ENCODE measurements around a stretch of chr14.

DNA sequence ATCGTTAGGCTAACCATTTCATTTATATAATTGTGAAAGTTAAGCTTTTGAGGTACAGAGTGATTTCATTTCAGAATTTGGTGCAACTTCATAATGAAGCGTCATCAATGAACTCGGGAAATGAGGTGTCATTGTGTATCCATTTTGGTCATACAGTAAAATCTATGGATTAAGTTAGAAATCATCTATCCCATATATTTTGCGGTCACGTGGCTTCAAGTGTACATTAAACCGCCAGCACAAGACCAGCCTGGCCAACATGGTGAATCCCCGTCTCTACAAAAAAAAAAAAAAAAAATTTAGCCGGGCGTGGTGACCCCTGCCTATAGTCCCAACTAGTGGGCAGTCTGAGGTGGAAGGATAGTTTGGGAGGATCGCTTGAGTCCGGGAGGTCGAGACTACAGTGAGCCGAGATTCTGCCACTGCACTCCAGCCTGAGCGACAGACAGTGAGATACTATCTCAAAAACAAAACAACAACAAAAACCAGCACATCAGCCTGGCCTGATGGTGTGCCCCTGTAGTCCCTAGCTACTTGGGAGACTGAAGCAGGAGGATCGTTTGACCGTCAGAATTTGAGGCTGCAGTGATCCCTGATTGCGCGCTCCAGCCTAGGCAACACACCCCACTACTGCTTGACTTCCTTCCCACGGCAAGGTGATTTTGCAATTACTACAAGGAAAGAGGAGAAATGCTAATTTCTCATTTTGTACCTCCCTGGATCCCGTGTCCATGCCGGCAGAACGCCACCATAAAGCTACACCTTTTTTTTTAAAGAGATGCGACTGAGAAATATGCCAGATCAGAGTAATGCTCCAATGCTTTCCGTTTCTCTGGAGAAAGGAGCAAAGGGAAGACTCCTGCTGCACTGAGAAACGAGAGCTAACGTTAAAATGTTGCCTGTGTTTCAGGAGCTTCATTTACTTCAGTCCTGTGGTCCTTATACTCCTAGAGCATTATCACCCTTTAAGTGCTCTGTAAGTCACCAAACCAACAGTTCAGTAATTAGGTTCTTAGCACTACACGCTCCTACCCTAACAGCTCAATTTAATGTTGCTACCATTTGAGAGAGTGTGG, 756 bp upstream of the SCFD1 start:
- CAGE, long polyA plus RNA, result no peak
- RRBS, result 27% methylated on average over 4 of the region's 27 CpGs

DNA sequence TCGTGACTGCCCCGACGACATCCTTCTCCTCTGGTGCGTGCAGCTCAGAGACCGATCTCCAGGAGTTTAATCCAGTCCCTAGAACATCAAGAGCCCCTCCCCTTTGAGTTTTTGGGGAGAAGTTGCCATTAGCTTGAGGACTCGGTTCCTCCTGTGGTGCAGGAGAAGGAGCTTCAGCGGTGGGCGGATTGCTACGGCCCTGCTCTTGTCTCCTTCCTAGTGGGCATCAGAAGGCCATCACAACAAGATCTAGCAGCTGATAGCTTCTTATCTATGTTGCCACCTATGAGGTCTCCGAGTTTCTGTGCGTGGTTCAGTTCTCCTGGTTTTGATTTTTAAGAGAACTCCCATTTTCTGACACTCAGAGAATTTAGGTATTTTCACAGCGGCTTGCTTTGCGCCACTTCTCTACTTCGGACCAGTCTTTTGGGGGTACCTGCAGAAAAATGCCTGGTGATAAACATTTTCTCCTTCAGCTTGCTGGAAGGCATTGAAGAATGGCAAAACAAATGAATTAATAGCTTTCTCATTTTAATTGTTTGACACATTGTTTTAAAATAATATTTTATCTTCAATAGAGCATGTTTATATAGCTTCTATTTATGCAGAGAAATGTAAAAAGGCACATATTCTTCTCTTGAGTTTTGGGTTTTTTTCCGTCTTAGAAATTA, 446 bp downstream of the SCFD1 start:
- CAGE, long polyA plus RNA, result no peak
- RRBS, result no CpG with 5 or more reads among the region's 15 CpGs

GRCh38 chr14:30654905-30655706, 33.0 kb downstream of the SCFD1 start:
- CAGE, long polyA plus RNA, result no peak
- RRBS, result no CpG with 5 or more reads among the region's 1 CpG

DNA sequence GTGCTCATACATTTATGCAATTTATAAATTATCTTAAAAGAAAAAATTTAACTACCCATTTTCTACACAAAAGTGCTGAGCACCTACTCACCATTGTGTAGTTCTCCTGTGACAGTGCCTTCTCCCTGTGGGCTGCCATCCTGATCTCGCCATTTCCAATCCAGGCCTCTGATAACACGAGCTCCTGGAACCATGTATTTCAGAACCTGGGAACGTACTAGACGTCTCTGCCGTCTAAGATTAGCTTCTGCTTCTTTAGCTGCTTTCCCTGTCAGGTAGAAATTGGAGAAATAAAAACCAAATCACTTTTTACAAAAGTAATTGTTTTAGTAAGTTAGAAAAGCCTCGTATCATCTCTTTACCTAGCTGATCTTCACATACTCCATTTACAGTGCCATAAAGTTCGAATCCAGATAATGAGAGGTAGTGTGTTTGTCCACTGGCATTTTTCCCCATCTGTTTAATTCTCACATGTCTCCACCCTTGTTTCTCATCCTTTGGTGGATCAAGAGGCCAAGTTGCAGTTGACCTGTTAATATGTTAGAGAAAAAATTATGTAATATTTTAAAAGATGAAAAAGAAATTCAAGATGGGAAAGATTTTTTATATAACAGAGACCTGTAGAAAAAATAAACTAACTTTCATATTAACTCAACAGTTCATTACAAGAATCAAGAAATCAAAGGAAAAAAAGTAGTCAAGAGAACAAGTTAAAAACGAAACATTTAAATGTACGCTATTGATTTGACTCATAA, 74.3 kb downstream of the HECTD1 start:
- CAGE, long polyA plus RNA, result no peak
- RRBS, result no CpG with 5 or more reads among the region's 9 CpGs

DNA sequence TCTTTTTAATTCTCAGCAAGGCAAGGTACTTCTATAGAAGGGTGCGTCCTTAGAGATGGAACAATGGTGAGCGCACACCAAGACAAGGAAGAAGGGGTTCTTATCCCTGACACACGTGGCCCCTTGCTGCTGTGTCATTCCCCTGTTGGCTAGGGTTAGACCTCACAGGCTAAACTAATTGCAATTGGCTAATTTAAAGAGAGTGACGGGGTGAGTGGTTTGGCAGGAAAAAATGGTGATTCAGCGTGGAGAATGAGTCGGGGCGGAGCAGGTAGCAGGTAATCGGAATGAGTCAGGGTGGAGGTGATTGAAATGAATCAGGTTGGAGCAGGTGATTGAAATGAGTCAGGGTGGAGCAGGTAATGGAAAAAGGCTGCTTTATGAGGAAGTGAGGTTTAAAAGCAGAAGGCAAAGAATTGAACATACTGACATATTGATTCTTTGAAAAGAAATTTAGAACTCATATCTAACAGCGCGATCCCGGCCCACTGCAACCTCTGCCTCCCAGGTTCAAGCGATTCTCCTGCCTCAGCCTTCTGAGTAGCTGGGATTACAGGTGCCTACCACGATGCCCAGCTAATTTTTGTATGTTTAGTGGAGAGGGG, 36.4 kb upstream of the HECTD1 start:
- CAGE, long polyA plus RNA, result no peak
- RRBS, result no CpG with 5 or more reads among the region's 13 CpGs

DNA sequence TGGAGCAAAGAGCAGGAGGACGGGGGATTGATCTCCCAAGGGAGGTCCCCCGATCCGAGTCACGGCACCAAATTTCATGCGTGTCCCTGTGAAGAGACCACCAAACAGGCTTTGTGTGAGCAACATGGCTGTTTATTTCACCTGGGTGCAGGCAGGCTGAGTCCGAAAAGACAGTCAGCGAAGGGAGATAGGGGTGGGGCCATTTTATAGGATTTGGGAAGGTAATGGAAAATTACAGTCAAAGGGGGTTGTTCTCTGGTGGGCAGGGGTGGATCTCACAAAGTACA, 42.9 kb upstream of the HECTD1 start:
- CAGE, long polyA plus RNA, result no peak
- RRBS, result no CpG with 5 or more reads among the region's 7 CpGs

DNA sequence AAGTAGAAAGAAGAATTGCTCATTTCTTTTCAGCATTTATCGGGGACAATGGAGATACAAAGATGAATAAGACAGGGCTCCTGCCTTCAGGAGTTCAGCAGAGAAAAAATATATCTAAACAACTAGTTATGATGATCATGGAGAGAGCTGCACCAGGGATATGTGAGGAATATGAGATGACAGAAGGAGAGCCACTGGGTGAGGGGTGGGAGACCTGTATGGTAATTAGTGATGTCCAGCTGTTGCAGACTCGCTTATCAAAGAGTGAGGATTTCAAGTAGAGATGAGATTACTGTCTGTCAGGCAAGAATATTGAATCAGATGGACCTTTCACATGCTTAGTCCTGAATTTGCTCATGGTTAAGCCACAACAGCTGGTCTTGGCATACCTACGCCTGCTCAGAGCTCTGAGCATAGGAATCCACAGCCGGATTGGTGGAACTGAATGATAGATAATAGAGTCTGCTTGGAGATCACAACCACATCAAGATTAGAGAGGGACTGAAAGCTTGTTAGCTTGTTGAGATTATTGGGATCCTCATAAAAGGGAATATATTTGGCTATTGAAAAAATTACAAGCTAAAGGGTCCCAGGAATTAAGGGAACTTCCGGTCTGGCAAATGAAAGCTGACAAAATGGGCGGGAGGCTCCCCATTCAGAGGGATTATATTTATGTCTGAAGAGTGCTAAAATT, 115.2 kb upstream of the ARHGAP5 start:
- CAGE, long polyA plus RNA, result no peak
- RRBS, result no CpG with 5 or more reads among the region's 6 CpGs

DNA sequence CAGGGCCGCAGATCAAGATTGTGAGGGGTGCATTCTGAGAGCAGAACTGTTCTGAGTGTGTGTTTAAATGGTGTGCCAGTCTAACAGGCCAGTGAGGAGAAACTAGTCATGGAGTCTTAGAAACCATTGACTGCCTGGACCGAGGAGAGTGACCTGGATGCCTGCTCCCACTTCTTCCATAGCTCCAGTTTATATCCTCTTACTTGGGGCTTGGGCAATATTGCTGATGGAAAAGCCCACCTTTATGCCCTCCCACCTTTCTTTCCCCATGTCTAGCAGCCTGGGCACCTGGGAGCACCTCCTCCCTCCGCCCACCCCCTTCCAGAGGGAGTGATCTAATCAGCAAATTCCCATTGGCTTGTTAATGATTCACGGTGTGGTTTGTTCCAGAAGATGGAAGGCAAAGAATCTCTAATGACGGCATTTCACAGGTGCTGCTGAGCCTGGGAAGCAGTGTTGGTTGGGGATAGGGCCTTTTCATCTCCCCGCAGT, 71.1 kb upstream of the ARHGAP5 start:
- CAGE, long polyA plus RNA, result no peak
- RRBS, result no CpG with 5 or more reads among the region's 6 CpGs

- CAGE, long polyA plus RNA, result no peak
- RRBS, result no CpG with 5 or more reads among the region's 2 CpGs
Measured at GRCh38 chr14:32085540-32086701, 8.8 kb downstream of the ARHGAP5 start.

- CAGE, long polyA plus RNA, result no peak
- RRBS, result no CpG with 5 or more reads among the region's 3 CpGs
Measured at GRCh38 chr14:32546396-32546859, 217.3 kb downstream of the AKAP6 start.

GRCh38 chr14:33940513-33941012, 10.3 kb downstream of the EGLN3 start:
- CAGE, long polyA plus RNA, result no peak
- RRBS, result no CpG with 5 or more reads among the region's 5 CpGs

- CAGE, long polyA plus RNA, result no peak
- RRBS, result no CpG with 5 or more reads among the region's 2 CpGs
Measured at GRCh38 chr14:33951320-33951547, 360 bp upstream of the EGLN3 start.

DNA sequence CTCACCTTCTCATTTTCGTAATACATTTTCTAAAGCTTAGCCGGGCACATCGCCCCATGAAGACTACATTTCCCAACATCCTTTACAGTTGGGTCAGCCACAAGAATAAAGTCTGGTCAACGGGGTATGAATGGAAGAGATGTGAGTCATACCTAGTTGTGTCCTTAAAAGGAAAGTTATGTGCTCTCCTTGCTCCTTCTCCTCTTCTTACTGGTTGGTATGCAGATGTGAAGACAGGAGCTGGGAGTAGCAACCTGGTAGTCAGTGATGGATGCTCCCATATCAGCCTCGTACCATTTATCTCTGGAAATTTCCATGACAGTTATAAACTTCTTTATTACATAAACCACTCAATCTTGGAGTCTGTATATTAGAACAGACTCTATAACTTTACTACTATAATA, 36.0 kb upstream of the EGLN3 start:
- CAGE, long polyA plus RNA, result no peak
- RRBS, result no CpG with 5 or more reads among the region's 5 CpGs

GRCh38 chr14:34030936-34031437, 80.1 kb upstream of the EGLN3 start:
- CAGE, long polyA plus RNA, result no peak
- RRBS, result no CpG with 5 or more reads among the region's 1 CpG

GRCh38 chr14:34063484-34064403, 112.9 kb upstream of the EGLN3 start:
- CAGE, long polyA plus RNA, result no peak
- RRBS, result no CpG with 5 or more reads among the region's 12 CpGs

DNA sequence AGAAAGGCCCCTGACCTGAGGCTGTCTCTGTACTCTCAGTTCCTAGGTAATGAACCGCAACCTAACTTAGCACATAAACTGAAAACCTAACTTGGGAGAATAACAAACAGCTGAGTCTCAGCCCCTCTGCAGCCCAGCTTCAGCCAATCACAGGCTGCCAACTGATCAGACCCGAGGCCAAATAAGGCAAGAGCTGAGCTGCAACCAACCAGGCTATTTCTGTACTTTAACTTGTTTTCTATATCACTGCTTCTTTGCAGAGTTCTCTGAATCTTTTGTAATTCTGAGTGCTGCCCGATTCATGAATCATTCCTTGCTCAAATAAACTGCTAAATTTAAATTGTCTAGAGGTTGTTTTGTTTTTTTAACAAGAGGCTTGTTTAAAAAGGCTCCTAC, 129.8 kb downstream of the SPTSSA start:
- CAGE, long polyA plus RNA, result no peak
- RRBS, result no CpG with 5 or more reads among the region's 3 CpGs

GRCh38 chr14:34537357-34537903, 2.1 kb downstream of the EAPP start:
- CAGE, long polyA plus RNA, result no peak
- RRBS, result no CpG with 5 or more reads among the region's 5 CpGs

GRCh38 chr14:34580370-34580855, 40.9 kb upstream of the EAPP start:
- CAGE, long polyA plus RNA, result no peak
- RRBS, result no CpG with 5 or more reads among the region's 7 CpGs

- CAGE, long polyA plus RNA, result no peak
- RRBS, result no CpG with 5 or more reads among the region's 3 CpGs
Measured at GRCh38 chr14:34688407-34689174, 25.8 kb downstream of the CFL2 start.

GRCh38 chr14:34785759-34786126, 71.3 kb upstream of the CFL2 start:
- CAGE, long polyA plus RNA, result no peak
- RRBS, result no CpG with 5 or more reads among the region's 2 CpGs

Data from osteoblast (primary cell).